ENCODE measurements around a stretch of chr16.

DNA sequence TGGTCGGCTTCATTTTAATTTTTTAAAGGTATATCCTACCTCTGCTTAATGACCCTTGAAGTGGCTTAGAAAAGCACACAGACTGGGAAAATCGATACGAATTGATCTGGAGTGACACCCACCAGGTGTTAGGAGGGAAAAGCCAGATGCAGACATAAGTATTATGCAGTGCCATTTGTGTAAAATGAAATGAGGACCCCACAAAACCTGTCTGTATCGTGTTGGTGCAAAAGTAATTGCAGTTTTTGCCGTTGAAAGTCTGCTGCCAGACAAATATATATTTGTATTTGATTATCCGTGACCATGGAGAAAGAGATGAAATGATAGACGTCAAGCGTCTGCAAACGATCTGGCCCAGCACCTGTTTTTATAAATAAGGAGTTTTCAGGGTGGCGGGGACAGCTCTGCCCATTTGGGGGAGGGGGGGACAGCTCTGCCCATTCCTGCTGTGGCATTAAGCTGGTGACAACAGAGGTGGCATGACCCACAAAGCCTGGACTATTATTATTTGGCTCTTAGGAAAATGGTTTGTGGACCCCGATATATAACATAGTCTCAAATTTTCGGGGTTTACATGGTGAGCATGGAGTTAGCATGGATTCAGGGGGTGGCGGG, 143.6 kb upstream of the PLCG2 start:
- RRBS = no CpG with 5 or more reads among the region's 13 CpGs

DNA sequence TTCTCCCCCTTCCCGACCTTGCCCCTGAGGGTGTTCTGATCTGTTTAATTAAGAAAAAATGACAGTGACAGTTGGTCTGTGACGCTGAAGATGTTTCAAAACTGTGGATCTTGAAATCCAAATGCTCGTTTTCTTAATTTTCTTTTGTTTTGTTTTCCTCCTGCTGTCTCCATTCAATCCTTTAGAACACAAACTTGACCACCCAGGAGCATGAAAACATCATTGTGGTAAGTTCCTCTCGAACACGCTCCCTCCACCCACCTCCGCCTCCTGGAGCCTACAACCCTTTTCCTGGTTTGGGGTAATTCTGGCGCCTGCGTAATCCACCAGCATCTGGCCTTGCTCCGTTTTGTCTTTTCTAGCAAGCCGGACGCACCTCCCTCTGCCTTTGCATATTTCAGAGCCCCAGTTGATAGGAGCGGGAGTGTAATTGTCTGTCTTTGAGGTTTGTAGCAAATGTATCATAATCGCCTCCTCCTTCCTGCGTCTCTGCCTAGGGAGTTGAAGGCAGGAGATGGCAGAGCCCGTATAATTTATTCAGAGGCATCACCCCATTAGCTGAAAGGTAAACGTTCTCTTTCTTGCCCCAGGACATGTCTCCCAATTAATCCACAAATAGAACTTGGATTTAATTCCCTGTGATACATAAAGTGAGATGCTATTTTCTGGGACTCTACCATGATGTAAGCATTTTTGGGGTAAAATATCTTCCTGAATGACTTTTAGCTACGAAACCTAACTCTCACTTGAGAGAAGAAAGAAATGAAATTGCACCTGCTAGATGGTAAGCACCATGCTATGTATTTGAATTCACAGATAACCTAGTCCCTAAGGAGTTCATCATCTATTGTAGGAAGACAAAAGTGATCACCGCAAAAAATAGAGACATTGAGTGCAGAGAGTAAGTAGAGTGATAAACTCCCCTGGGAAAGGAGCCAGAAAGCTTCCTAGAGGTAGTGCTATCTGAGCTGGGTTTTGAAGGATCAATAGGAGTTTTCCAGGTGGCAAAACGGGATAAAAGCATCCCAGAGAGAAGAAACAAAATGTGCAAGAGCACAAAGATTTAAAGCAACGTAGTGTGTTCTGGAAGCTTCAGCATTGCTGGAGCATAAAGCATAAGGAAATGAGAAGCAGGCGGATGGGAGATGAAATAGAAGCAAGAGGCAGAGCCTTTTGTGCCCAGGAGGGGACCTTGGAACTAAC, 121.1 kb upstream of the PLCG2 start:
- RRBS = no CpG with 5 or more reads among the region's 21 CpGs

GRCh38 chr16:81694585-81694926, 84.5 kb upstream of the PLCG2 start:
- RRBS = no CpG with 5 or more reads among the region's 10 CpGs

- RRBS = no CpG with 5 or more reads among the region's 5 CpGs
Observed at GRCh38 chr16:81783918-81784563, 5.0 kb downstream of the PLCG2 start.

GRCh38 chr16:81798099-81799402, 19.5 kb downstream of the PLCG2 start:
- RRBS = 20% methylated on average over 4 of the region's 19 CpGs

DNA sequence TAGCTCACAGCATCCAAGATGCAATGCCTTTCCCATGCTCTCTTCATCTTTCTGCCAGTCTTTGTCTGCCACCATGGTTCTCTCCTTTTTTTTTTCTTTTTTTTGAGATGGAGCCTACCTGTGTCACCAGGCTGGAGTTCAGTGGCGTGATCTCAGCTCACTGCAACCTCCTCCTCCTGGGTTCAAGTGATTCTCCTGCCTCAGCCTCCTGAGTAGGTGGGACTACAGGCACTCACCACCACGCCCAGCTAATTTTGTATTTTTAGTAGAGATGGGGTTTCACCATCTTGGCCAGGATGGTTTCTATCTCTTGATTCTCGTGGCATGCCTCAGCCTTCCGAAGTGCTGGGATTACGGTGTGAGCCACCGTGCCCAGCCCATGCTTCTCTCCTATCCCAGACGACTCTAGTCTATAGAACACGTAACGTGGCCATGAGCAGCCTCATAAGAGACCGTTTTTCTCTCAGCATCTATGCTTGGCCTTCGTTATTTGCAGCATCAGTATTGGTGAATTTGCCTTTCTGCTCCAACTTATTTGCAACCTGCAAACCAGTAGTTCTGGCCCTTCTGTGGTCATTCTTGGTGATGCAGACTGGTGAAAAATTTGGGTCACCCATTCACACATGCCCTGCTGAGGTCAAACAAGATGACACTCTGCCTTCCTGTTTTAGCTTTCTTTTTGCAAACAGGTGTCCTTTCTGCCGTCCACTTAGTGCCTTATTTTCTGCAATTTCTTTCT, 31.0 kb downstream of the PLCG2 start:
- RRBS = no CpG with 5 or more reads among the region's 12 CpGs

DNA sequence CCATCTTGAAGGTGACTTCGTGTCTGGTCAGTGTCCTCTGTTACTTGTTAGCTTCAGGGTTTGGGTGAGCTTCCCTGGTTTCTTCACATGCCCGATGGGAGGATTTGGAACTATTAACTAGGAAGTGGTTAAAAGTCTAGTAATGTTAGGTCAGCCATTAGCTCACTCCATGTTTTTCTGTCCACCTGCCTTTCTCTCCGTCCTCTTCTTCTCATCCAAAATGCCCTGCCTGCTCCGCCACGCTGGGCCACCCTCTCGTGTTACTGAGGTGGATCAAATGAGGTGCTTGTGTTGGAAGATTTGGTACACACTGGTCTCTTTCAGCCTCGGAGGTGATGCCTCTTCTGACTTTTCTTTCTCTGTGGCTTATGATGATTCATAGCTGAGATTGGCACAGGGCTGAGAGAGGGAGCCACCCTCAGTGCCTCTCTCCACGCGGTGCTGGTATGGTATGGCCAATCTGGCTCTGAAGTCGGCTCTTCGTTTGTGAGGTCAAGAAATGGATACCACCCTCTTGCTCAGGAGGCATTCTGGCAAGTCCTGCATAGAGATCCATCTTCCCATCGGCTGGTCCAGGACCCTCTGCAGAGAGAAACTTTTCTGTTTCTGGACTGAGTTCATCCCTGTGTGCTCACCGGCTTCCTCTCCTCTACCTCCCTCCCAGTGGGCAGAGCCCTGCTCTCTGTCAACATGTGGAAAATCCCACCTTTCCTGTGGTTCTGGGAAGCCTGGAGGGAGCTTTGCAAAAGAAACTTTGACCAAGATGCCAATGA, 82.4 kb downstream of the PLCG2 start:
- RRBS = no CpG with 5 or more reads among the region's 13 CpGs

DNA sequence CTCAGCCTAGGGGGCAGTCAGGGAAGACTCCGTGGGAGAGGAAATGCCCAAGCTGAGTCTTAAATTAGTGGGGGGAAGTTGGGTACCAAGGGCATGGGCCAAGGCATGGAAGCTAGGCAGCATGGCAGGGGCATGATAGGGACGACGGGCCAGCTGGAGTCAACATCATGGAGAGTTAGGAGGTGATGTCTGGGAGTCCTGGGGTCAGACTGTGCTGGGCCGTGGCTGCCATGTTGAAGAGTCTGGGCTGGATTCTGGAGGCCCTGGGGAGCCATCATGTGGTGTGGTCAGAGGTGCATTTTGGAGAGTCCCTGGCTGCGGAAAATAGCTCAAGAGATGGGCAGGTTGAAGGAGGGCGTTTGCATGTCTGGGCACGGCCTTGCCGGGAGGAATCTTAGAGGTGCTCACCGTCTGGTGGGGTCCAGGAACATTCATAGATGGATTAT, 85.2 kb downstream of the SDR42E1 start:
- RRBS = no CpG with 5 or more reads among the region's 9 CpGs

DNA sequence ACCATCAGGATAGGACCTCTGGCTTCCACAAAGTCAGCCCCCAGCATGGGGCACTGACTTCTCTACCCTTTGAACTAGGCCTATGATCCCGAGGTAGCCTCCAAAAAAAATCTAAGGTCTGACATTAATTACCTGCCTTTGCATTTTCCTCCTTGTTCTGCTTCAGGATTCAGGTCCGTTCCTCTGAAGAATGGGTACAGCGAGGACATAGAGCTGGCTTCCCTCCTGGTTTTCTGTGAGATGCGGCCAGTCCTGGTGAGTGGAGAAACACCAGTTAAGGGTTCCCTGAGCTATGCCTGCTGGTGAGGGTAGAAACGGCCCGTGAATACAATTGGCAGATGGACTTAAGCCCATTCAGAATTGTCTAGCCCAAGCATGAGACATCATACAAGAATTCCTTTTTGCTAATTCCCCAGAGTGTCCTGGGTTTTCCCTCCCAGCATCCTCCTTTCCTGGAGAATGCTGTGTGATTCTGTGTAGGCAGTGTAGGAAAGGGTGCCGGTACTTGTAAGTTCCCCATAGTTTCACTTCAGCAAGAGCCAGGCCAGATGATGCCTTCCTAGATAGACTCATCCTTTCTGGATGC, 65.2 kb downstream of the SDR42E1 start:
- RRBS = no CpG with 5 or more reads among the region's 7 CpGs

GRCh38 chr16:83247754-83248224, 560.0 kb upstream of the HSBP1 start:
- RRBS = no CpG with 5 or more reads among the region's 6 CpGs

GRCh38 chr16:83473317-83473516, 334.6 kb upstream of the HSBP1 start:
- RRBS = no CpG with 5 or more reads among the region's 2 CpGs

GRCh38 chr16:83717585-83718306, 90.0 kb upstream of the HSBP1 start:
- RRBS = no CpG with 5 or more reads among the region's 13 CpGs

DNA sequence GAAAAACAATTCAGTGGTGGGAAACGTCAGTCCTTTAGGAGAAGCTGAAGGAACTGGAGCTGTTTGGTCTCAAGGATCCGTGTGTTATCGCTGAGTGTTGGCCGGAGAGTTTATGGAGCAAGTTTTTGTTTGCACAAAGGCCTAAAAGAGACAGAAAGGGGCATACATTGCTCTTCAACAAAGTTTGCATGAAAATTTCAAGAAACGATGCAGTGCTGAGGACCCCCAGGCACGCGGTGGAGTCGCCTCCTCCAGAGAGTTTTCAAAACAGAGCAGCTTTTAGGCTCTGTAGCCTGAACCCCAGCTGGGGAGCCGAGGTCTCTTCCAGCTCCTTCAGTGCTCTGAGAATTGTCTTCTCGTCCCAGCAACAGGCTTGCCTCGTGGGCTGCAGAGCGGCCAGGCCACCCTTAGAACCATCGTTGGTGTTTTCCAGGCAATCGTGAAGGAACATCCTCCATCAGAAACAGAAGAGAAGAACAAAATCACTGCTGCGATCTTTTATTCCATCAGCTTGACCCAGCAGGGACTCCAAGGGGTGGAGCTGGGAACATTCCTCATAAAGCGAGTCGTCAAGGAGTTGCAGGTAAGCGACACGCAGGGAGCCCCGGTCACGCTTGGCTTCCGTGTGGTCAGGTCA, 13.0 kb downstream of the MLYCD start:
- RRBS = no CpG with 5 or more reads among the region's 22 CpGs

GRCh38 chr16:83926370-83927518, 26.3 kb upstream of the OSGIN1 start:
- RRBS = no CpG with 5 or more reads among the region's 53 CpGs

- RRBS = no CpG with 5 or more reads among the region's 16 CpGs
Observed at GRCh38 chr16:84086283-84086989, 30.3 kb downstream of the MBTPS1 start.

- RRBS = no CpG with 5 or more reads among the region's 12 CpGs
Observed at GRCh38 chr16:84091372-84091846, 25.3 kb downstream of the MBTPS1 start.

- RRBS = no CpG with 5 or more reads among the region's 34 CpGs
Observed at GRCh38 chr16:84180206-84181143, 6.4 kb downstream of the TAF1C start.

- RRBS = no CpG with 5 or more reads among the region's 39 CpGs
Observed at GRCh38 chr16:84184727-84185776, 1.8 kb downstream of the TAF1C start.

- RRBS = no CpG with 5 or more reads among the region's 6 CpGs
Observed at GRCh38 chr16:84266188-84266804, 26.5 kb upstream of the KCNG4 start.

GRCh38 chr16:84298486-84298931, 3.8 kb downstream of the WFDC1 start:
- RRBS = 72% methylated on average over 2 of the region's 12 CpGs

Data from skeletal muscle cell (primary cell).